ENCODE results near the genes ESRRG, ZC3H11B and RAB3GAP2.

- PRO-cap: no peak
- RRBS, 2 experiments: no CpG with 5 or more reads among the region's 8 CpGs
Measured at GRCh38 chr1:214573291-214573865, 22.0 kb upstream of the PTPN14 start.

- PRO-cap: no peak
- RRBS, 2 experiments: no CpG with 5 or more reads among the region's 16 CpGs
Measured at GRCh38 chr1:214645202-214646403, 42.6 kb downstream of the CENPF start.

GRCh38 chr1:214934174-214934721 lies 148.3 kb upstream of the KCNK2 start:
- PRO-cap: no peak
- RRBS, 2 experiments: no CpG with 5 or more reads among the region's 6 CpGs

- PRO-cap: no peak
- RRBS, 2 experiments: no CpG with 5 or more reads among the region's 3 CpGs
Measured at GRCh38 chr1:215543161-215543839, 23.8 kb upstream of the KCTD3 start.

DNA sequence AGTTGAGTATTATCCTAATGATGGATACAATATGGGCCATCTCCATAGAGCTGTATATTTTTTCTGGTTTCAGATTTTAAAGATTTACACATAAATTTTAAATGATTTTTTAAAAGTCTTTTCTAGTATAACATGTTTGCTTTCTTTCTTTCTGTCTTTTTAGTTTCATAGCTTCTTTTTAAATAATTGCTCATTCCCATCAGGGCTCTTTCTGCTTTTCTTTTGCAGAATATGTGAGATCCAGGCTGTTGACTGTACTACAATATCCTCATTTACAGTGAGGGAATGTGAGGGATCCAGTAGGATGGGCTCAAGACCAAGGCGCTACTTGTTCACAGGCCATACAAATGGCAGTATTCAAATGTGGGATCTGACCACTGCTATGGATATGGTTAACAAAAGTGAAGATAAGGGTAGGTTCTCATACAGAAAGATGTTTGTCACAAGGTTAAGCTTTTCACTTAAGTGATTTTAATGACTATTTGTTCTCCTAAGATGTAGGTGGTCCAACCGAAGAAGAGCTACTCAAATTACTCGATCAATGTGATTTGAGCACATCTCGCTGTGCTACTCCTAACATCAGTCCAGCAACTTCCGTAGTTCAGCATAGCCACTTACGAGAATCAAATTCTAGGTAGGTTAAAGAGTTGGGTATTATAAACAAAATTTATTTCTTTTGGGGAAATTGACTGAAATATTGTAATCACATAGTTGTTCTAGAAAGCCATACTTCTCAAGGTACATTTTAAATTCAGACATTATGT lies 51.7 kb downstream of the KCTD3 start:
- PRO-cap: no peak
- RRBS, 2 experiments: no CpG with 5 or more reads among the region's 6 CpGs

- PRO-cap: no peak
- RRBS, 2 experiments: no CpG with 5 or more reads among the region's 6 CpGs
Measured at GRCh38 chr1:215650468-215651037, 83.4 kb downstream of the KCTD3 start.

DNA sequence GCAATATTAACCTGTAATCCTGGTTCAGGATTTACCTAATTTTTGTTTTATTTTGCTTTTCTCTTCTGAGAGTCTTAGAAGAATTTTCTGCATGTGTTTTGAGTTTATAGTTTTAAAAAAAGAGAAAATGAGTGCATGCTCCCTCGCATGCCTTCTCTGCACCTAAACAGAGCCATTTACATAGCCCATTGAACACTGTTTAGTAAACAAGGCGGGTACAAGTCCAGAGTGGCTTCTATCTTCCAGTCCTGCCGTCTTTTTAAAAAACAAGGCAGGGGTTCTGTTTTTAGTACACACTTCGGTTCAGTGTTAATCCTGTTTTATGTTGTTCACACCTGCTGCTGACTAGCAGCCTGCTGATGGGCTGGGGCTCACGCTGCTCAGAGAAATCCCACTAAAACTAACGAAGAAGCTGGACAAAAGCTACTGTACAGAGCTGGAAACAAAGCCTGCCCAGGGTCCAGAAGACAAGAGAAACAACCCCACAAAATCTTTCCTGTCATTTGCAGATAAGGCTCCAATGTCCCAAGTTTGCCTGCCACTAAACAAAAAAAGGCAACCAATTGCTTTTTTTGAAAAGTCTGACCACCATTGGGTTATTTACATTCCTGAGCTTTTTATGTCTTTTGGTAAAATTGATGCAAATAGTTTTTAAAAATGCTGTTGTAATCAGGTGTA lies 13.2 kb downstream of the ESRRG start:
- PRO-cap: no peak
- RRBS, 2 experiments: no CpG with 5 or more reads among the region's 6 CpGs

- PRO-cap: no peak
- RRBS, 2 experiments: no CpG with 5 or more reads among the region's 24 CpGs
Measured at GRCh38 chr1:216723036-216723743, at the start of gene ESRRG. Gene ESRRG, minus strand, starts transcription at chr1:216723429.

GRCh38 chr1:217089396-217090157 lies 366.3 kb upstream of the ESRRG start:
- PRO-cap: no peak
- RRBS, 2 experiments: 2 to 4% methylated on average over 19 to 25 of the region's 43 CpGs

- PRO-cap: no peak
- RRBS, 2 experiments: 2 to 3% methylated on average over 33 of the region's 54 CpGs
Measured at GRCh38 chr1:218164745-218165119, 120.4 kb upstream of the RRP15 start.

- PRO-cap: no peak
- RRBS, 2 experiments: 0 to 2% methylated on average over 1 to 3 of the region's 34 CpGs
Measured at GRCh38 chr1:218346557-218347210, 1.5 kb downstream of the TGFB2 start.

GRCh38 chr1:219091950-219092419 lies 81.7 kb upstream of the LYPLAL1 start:
- PRO-cap: no peak
- RRBS, 2 experiments: no CpG with 5 or more reads among the region's 1 CpG

DNA sequence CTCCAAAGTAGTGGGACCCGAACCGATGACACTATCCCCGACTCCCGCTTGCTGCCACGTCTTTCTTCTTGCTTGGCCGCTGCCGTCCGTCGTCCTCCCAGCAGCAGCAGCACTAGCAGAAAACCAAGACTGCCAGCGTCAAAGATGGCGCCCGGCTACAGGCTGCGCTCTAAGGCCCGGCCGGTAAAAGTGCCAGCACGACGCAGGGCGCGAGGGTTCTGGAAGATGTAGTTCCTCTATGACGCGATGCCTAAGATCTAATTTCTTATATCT lies at the start of gene ZC3H11B:
Gene ZC3H11B, minus strand, starts transcription at position 131 of the 273 bp plus-strand sequence.
- PRO-cap: no peak
- RRBS, 2 experiments: no CpG with 5 or more reads among the region's 21 CpGs

GRCh38 chr1:219940862-219941235 lies 12.5 kb upstream of the SLC30A10 start:
- PRO-cap: no peak
- RRBS, 2 experiments: no CpG with 5 or more reads among the region's 3 CpGs

DNA sequence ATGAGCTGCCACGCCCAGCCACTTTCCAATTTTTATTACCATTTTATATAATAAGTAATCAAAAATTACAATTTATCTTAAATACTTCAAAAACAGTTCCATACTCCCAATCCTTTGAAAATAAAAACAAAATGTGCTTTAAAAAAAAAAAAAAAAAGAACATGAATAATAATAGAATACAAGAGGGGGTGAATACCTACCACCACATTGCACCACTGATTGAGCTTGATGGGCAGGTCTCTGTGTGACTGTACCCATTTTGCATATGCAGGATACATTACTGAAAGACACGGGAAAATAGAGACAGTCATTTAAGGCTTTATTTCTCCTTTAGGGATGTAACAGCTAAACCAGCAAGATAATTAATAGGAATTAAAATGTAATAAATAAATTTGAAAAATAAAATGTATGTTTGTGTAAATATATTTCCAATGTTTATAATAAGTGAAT lies 52.8 kb upstream of the SLC30A10 start:
- PRO-cap: no peak
- RRBS, 2 experiments: no CpG with 5 or more reads among the region's 2 CpGs

DNA sequence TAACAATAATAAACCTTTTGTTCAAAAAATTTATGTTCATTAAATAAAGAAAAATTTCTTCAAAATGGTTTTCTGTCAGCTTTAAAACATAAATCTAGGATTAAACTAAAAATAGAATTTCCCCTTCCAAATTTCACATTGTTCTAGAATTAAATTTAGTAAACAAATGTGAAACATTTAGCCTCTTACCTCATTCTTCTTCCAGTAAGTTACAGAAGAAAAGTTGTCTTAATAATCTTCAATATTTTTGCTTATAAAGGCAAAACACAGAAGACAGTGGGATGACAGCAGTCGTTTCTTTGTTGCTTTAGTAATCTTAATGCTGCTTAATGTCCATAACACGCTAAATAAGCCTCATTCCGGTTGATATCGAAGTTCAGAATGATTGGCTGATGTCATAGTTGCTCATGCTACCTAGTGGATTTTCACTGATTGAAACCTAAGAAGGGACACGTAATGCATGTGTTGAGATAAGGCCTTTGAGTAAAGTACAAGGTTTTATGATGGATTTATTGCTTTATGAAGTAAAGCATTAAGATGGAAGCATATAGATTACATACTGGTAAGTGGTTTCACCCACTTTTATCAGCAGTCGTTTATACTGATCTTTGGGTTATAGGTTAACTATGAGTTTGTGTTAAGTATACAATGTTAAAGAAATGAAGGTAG lies 25.0 kb downstream of the IARS2 start:
- PRO-cap: no peak
- RRBS, 2 experiments: no CpG with 5 or more reads among the region's 6 CpGs

- PRO-cap: unidirectional peak, plus-strand start at chr1:220271786; bidirectional peak, plus-strand start at chr1:220272618, minus-strand start at chr1:220272424
- RRBS, 2 experiments: 2 to 3% methylated on average over 8 of the region's 57 CpGs
Measured at GRCh38 chr1:220271623-220272735, at the start of gene RAB3GAP2. Gene RAB3GAP2, minus strand, starts transcription at chr1:220272453.

DNA sequence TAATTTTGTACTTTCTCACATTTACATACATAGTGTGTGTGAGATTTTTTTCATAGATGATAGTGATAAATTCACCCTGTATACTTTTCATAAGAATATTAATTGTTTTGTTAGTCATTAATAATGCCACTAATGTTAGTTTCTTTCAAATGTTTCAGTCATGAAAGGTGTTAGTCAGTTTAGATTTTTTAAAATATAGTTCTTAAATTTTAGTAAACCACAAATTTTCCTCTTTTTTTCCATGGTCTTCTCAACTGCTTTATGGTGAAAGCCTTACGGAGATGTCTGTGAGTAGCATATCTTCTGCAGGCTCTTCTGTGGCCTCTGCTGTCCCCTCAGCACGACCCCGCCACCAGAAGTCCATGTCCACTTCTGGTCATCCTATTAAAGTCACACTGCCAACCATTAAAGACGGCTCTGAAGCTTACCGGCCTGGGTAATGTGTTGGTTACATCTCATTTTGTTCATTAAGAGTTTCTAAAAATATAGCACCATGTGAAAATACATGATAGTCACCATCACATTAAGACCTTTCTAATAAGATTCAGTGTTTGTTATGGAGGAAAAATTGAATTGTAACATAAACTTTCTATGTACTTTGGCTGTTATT lies 38.3 kb upstream of the C1orf115 start:
- PRO-cap: no peak
- RRBS, 2 experiments: no CpG with 5 or more reads among the region's 5 CpGs

GRCh38 chr1:221097343-221097787 lies 218.1 kb downstream of the HLX start:
- PRO-cap: no peak
- RRBS, 2 experiments: no CpG with 5 or more reads among the region's 3 CpGs

GRCh38 chr1:221315105-221315630 lies 426.7 kb downstream of the DUSP10 start:
- PRO-cap: no peak
- RRBS, 2 experiments: no CpG with 5 or more reads among the region's 3 CpGs

Data from astrocyte (in vitro differentiated cells and primary cell).